Thoracic aorta (tissue), 1 donor: ENCODE measurements around the genes POM121 and SPDYE10.

- RAMPAGE, long total RNA = no peak
These were observed 3.6 kb downstream of the GALNT17 start for GRCh38 chr7:71135550-71136000.

- RAMPAGE, long total RNA = no peak
These were observed 601.3 kb downstream of the GALNT17 start for GRCh38 chr7:71733195-71733723.

DNA sequence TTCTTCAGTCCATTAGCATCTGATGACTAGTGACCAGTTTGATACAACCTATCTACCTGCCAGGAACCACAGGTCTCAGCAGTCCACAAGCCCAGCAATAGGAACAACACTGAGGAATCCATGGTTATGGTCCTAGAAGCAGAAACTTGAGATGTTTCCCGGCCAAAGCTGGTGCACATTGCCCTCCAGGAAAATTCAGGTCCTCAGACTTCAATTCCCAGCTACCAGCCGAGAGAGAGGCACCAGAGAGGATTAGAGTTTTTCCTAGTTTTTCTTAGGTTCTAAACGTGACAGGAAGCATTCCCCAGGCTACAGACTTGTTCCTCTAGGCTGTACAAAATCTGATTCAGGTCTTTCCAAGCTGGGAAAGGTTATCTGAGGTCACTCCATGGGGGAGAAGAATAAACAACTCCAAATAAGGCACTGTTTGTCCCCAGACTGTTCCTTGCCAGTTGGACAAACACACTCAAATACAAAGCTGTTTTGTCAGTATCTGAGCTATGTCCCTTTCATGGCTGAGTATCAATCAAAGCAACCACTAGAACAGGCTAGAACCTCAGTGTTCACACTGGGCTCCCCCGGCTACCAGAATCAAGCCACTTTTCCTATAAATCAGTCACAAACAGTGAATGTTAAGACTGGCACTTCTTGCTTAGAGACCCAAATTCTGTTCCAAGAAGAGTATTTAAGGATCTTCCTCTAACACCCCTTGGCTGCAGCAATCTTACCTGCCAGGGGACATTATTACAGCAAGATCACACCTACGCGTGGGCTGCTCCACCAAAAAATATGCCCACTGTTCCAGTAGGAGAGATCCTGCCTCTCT, 259.4 kb downstream of the CALN1 start:
- RAMPAGE, long total RNA = no peak

- RAMPAGE, long total RNA = no peak
These were observed 306 bp upstream of the TYW1B start for GRCh38 chr7:72828406-72828605.

DNA sequence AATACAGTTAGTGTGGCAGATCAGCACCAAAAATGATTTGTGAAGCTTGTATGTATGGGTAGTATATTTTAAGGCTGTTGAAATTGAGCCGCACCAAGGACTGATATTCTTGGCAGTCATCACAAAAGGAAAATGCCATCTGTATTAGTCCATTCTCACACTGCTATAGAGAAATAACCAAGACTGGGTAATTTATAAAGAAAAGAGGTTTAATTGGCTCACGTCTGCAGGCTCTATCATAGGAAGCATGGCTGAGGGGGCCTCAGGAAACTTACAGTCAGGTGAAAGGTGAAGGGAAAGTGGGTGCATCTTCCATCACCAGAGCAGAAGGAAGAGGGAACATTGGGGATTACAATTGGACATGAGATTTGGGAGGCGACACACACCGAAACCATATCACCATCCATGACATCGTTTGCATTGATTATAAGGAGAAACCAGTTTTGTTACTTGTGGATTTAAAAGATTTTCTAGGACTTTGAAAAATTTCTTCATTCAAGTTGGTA, 42.9 kb upstream of the POM121 start:
- RAMPAGE, long total RNA = no peak

DNA sequence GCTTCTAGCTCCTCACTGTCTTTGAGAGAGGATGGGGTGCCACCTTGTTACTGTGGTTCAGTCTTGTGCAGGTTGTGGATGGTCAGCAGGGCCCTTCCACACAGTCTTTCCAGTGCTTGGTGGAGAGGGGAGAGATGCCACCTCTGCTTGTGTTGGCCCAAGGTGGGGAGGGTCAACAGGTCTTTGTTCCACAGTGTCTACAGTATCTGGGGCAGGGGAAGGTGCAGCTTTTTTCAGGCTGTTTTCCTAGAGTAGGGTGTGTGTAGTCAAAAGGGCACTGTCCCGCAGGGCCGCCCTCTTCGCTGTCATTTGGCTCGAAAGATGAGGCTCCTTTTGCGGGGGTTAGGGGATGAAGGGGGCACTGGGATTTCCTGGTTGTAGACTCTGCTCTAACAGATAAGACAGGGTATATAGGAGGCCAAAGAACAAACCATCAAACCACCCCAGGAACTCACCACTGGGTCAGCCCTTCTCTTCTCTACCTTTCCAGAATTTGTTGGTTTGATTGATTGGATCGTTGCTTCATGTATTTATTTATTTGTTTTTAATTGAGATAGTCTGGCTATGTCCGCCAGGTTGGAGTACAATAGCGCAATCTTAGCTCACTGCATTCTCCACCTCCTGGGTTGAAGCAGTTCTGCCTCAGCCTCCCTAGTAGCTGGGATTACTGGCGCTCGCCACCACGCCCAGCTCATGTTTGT, 14.3 kb upstream of the POM121 start:
- RAMPAGE, long total RNA = no peak

DNA sequence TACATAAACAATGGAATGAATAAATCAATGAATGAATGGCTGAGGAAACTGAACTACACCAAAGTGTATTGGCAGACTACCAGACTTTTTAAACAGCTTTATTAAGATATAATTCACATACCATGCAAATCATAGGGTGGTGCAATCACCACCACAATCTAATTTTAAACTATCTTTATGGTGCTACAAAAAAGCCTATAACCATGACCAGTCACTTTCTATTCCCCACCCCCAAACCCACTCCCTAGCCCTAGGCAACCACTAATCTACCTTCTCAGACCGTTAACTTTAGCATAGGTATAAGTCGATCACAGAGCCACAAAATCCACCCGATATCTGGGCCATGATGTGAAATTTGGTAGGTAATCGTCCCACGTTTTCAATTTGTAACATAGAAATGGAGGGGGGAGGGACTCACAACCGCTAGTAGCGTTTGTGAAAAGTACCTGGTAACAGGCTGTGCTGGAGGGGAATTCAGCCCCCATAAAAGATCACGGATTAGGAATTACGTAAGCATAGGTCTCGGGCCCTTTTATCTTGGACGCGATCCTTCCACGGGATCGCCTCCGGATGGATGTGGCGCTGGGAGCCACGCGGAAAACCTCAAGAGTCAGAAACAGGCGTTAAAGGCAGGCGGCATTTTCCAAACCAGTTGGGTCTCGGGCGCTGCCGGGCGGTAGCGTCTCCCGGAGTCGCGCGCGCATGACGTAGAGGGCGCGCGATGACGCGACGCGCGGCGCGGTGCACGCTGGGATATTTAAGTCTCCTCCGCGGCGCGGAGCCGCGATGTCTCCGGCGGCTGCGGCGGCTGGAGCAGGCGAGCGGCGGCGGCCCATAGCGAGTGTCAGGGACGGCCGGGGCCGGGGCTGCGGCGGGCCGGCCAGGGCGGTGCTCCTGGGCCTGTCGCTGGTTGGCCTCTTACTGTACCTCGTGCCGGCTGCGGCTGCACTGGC, at the start of gene POM121:
Gene POM121 (plus strand): TSS at position 760 of the 953 bp plus-strand sequence.
- RAMPAGE, long total RNA = no peak

- RAMPAGE, long total RNA = no peak
These were observed at the start of gene SPDYE10 for GRCh38 chr7:73155157-73155877. Gene SPDYE10 (minus strand): TSS chr7:73155431.

DNA sequence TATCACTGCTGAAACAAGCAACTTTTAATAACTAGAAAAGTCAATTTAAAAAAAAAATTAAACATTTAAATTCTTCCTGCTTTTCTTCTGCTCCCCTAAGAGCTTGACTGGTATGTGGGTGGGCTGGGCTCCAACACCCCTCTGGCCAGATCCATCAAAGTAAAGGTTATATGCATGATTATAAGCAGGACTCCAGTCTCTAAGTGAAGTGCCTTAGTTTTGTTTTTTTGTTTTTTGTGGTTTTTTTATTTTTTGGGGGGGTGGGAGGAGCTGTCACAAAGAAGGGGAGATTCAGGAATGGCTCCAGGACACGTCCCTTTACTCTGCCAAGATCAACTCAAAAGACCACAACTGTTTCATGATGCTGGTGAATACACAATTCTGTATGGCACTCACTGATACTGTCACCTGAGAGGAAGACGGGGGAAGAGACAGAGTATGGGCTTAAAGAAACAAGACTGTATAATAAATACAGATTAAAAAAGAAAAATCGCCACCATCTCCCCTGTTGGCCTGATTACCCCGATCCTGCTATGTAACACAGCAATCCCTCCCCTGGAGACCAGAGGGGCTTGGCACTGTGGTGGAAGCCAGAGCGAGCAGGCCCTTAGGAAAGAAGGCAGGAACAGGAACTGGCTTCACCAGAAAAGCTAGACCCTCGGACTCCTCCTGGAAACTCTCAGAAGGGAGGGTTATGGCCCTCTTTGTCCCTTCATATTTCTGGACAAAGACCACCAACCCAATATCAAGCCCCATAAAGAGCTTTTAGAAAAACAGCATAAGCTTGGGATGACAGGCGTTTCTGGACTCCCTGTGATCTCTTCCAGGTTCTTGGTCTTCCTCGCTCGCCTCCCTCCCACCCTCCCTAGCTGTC, 7.9 kb downstream of the FZD9 start:
- RAMPAGE, long total RNA = no peak

DNA sequence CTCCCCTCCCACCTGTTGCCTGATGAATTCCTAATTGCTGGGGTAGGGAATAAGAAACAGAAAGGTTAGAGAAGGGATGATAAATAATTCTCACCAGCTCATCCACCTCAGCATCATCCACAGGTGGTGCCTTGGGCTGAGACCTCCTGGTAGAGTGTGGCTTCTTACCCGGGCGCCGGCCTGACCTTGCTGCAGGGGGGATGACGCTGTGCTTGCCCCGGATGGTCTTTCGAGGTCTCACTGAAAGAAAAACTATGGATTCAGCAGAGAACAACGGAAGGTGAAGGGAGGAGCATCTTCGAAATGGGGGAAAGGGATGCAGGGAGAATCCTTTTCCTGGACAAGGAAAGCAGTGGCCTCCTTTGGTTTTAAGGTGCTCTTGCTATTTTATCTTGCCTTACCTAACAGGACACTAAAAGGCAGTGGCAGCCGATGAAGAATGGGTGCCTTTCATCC, 10.3 kb downstream of the FZD9 start:
- RAMPAGE, long total RNA = no peak

DNA sequence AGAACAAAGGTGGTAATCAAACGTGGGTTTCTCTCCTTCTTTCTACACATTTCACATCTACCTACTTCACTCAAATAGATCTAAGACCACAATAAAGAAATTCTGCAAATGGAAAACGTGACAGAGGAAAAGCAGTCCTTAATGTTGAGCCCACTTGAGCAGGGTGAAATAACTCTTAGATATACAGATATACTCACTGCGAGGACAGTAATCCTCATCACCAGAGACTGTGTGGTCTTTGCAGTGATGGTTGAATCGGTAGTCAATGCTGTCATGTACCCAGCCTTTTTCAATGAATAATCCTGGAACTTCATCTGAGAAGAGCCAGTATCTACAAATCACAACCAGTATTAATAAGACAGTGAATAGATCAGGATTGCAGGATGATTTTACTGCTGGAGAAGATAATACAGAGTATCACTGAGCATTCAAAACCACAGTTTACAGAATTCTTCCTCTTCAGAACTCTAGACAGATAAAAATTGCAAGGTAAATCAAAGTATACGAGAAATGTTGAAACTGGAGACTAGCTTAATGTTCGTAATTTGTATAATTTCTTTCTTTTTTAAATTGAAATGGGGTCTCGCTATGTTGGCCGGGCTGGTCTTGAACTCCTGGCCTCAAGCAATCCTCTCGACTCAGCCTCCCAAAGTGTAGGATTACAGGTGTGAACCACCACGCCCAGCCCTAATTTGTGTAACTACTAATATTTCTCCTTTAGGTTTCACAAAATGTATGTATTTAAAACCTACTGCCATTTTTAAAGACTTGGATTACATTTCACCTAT, 35.9 kb downstream of the FZD9 start:
- RAMPAGE, long total RNA = no peak

DNA sequence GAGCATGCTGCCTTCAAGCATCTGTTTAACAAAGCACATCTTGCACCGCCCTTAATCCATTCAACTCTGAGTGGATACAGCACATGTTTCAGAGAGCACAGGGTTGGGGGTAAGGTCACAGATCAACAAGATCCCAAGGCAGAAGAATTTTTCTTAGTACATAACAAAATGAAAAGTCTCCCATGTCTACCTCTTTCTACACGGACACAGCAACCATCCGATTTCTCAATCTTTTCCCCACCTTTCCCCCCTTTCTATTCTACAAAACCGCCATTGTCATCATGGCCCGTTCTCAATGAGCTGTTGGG, 26.7 kb upstream of the CLDN3 start:
- RAMPAGE, long total RNA = no peak

DNA sequence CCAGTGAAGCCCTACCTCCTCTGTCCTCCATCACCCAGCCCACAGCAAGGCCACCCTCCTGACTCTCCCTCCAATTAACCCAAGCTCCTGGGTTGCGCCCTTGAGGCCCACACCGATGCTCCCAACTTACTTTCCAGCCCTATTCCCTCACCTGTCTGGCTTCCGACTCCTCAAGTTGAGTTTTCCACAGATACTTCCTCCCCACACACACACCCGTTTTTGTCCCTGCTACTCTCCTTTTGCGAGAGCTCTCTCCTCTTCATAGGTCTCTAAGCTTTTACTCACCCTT, 7.8 kb upstream of the CLDN4 start:
- RAMPAGE, long total RNA = no peak

DNA sequence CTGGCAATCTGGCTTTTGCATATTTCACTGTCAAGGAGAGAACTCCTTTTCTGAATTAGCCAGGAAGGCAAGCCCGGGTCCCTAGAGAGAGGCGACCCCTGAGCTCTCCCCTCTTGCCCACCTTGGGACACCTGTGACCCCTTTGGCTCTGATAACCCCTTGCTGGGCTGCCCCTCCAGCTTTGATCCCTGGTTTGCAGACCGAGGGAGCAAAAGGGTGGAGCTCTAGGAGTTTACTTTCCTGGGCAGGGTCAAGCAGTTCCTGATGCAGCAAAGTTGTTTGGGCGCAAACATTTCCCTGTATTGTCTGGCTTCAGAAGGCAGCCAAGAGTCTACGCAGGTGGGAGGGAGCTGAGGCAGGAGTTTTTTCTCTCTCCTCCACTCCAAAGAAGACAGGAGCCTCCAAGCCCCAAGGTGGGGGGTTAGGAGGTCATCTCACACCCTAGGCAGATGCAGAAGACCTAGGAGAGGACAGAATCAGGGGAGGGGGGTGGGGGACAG, 20.4 kb downstream of the TMEM270 start:
- RAMPAGE, long total RNA = no peak

GRCh38 chr7:73984669-73985235, 43.2 kb upstream of the ELN start:
- RAMPAGE, long total RNA = no peak

DNA sequence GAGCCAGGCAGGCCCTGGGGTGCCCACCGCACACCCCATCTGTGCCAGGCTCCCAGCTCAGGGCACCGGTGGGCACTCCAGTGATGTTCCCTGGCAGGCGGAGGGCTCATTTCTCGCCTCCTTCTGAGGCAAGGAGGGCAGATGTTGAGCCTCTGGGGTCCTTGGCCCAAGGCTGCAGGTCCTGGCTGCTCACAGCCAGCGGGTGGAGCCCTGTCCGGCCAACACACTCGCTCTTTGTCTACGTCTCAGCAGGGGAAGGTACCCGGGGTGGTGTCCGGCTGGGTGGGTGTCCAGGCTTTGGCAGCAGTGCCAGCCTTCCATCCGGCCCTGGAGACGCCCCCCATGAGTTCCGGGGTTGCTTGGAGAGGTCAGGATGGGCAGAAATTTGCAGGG, 42.4 kb upstream of the ELN start:
- RAMPAGE, long total RNA = no peak

DNA sequence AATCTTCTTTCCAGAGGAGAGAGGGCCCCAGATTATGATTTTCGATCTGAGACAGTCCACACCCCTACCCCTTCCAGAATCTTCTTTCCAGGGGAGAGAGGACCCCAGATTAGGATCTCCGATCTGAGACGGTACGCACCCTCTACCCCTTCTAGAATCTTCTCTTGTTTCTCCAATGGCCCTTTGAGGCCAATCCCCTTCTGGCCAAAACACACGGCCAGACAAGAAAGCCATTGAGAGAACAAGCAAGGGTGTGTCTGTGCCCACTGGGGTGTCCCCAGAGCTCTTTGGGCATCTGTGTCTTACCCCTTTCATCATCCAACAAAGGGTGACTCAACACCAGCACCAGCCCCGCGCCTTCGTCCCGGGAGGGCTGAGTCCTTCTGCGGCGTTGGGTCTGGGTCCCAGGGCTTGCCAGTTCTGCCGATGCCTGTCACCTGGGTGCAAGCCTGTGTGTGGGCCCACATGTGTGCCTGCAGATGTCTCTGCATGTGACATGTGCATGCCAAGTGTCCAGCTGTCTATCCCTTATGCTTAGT, 24.5 kb upstream of the ELN start:
- RAMPAGE, long total RNA = no peak

GRCh38 chr7:74032922-74033995, 5.3 kb downstream of the ELN start:
- RAMPAGE, long total RNA = start-site peak on the plus strand at chr7:74033194-74033231, 206 reads

GRCh38 chr7:74044603-74045315, 16.8 kb downstream of the ELN start:
- RAMPAGE, long total RNA = no peak

- RAMPAGE, long total RNA = no peak
These were observed 11.1 kb downstream of the LIMK1 start for GRCh38 chr7:74094448-74095404.